Monocyte (primary cell): ENCODE measurements around a stretch of chr22.

- PRO-cap, 2 experiments: no peak in any of the 2 experiments
These were observed 10.1 kb downstream of the PLXNB2 start for GRCh38 chr22:50297143-50297914.

- PRO-cap, 2 experiments: no peak in any of the 2 experiments
These were observed 6.1 kb downstream of the PLXNB2 start for GRCh38 chr22:50301021-50302067.

DNA sequence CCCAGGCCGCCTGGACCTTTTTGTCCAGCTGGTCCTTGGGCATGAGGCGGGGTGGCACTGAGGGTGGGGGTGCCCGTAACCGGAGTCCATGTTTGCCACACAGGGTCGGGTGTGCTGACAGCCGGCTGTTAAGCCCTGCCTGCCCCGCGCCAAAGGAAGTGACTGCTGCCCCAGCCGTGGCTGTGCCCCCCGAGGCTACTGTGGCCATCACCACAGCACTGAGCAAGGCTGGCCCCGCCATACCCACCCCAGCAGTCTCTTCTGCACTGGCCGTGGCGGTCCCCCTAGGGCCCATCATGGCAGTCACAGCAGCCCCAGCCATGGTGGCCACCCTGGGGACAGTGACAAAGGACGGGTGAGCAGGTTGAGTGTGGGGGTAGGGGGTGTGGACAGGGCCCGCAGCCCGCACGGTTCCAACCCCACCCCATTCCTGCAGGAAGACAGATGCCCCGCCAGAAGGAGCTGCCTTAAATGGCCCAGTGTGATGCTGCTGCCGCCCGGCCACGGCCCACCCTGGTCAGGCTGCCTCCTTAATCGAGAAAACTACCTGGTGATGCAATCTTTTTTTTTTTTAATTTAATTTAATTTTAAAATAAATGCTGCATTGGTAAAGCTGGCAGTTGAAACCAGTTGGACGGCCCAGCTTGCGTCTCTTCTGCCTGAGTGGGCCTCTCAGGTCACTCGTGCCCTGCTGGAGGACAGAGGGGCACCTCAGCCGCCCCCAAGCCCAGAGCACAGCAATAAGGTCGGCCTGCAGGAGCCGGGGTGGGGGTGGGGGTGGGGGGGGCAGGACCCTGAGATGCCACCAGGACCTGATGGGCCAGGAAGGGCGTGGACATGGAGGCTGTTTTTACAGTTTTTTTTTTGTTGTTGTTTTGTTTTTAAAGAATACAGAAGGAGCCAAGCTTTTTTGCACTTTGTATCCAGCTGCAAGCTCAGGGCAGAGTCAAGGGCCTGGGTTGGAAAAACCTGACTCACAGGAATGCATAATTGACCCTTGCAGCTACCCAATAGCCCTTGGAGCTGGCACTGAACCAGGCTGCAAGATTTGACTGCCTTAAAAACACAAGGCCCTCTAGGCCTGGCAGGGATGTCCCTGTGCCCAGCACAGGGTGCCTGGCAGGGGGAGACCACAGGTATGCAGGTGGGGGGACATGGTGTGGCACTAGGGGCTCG lies 30.7 kb downstream of the SBF1 start:
- PRO-cap, 2 experiments: peak in 1 of 2 experiments; most common plus-strand start position 359 of the sequence (in 1); most common minus-strand start position 255 of the sequence (in 1)

DNA sequence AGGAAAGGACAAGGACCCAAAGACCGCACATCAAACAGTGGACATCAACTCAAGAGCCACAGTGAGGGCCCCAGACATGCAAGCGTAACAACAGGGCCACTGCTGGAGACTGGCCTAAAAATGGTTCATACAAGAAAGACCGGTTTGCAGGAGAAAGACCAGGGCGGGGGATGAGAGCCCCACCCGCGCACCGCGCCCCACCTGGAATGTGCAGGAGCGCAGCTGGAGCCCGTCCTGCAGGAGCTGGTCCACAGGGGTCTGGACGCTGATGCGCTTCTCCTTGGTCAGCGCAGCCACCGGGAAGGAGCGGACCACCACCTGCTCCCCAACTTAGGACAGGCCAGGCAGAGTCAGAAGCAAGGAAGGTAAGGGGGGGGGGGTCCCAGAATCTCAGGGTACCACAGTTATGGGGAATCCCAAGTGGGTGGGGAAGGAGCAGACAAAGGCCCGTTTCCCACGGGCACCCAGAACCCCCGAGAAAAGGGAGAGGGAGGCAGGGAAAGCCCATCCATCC lies 13.8 kb downstream of the SBF1 start:
- PRO-cap, 2 experiments: no peak in any of the 2 experiments

- PRO-cap, 2 experiments: peak in 1 of 2 experiments; most common minus-strand start chr22:50463208 (in 1)
These were observed 11.8 kb downstream of the SBF1 start for GRCh38 chr22:50462800-50463655.

- PRO-cap, 2 experiments: no peak in any of the 2 experiments
These were observed 1.7 kb downstream of the SBF1 start for GRCh38 chr22:50473011-50473624.

GRCh38 chr22:50509212-50509538 lies 1.2 kb downstream of the NCAPH2 start:
- PRO-cap, 2 experiments: no peak in any of the 2 experiments

DNA sequence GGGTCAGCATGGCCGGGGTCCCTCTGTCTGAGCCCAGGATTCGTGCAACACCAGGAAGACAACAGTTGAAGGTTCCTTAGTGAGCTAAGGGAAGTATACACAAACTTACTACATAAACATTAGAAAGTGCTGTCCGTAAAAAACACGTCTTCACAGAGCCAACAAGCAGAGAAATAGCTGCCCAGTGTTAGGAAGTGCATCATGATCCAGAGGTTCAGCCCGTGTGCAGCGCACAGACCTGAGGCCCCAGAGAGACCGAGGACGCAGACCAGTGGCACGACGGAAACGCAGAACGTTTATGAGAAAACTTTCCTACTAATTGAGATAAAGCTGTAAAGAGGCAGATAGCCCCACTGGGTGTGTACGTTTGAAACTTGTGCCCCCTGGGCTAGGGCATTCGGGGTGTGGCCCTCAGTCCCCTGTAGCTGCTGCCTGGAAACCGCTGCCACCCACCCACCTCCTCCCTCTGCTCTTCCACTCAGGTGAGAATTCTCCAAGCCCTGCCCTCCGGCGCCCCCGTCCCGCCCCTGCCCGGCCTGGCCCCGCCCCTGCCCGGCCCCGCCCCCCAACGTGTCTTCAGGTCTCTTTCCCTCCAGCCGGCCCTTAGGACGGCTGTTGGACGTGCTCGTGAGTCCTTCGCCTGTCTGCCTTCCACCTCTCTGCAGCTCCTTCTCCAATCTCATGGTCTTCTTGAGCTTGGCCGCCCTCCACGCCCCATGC lies 11.9 kb downstream of the MAPK8IP2 start:
- PRO-cap, 2 experiments: no peak in any of the 2 experiments

DNA sequence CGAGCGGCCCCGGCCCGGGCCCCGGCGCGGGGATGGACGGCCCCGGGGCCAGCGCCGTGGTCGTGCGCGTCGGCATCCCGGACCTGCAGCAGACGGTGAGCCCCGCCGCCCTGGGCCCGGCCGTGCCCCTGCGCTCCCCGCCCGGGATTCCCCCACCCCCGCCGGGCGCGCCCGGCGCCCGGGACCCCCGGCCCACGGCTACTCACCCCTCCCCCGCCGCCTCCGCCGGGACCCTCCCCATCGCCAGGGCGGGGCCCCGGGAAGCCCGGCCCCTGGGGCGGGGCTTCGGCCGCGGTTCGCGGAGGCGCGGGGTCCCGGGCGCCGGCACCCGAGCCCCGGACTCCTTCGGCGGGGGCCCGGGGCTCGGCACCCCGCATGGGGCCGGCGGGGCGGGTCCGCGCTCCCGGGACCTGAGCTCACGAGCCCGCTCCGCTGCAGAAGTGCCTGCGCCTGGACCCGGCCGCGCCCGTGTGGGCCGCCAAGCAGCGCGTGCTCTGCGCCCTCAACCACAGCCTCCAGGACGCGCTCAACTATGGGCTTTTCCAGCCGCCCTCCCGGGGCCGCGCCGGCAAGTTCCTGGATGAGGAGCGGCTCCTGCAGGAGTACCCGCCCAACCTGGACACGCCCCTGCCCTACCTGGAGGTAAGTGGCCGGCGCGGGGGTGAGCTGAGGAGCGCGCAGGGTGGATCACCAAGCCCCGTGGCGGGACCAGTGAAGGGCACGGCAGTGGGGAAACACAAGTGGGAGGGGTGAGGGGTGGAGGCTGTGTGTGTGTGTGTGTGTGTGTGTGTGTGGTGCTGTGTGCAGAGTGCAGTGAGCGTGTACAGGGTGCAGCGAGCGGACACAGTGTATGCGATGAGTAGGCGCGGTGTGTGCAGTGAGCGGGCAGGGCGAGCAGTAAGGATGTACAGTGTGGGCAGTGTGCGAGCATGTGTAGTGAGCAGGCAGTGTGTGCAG lies 46.9 kb upstream of the ARSA start:
- PRO-cap, 2 experiments: no peak in any of the 2 experiments

GRCh38 chr22:50709536-50709904 lies 28.5 kb upstream of the ACR start:
- PRO-cap, 2 experiments: no peak in any of the 2 experiments

DNA sequence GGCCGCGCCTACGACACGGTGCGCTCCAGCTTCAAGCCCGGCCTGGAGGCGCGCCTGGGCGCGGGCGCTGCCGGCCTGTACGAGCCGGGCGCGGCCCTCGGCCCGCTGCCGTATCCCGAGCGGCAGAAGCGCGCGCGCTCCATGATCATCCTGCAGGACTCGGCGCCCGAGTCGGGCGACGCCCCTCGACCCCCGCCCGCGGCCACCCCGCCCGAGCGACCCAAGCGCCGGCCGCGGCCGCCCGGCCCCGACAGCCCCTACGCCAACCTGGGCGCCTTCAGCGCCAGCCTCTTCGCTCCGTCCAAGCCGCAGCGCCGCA lies 17.7 kb upstream of the ACR start:
- PRO-cap, 2 experiments: no peak in any of the 2 experiments

DNA sequence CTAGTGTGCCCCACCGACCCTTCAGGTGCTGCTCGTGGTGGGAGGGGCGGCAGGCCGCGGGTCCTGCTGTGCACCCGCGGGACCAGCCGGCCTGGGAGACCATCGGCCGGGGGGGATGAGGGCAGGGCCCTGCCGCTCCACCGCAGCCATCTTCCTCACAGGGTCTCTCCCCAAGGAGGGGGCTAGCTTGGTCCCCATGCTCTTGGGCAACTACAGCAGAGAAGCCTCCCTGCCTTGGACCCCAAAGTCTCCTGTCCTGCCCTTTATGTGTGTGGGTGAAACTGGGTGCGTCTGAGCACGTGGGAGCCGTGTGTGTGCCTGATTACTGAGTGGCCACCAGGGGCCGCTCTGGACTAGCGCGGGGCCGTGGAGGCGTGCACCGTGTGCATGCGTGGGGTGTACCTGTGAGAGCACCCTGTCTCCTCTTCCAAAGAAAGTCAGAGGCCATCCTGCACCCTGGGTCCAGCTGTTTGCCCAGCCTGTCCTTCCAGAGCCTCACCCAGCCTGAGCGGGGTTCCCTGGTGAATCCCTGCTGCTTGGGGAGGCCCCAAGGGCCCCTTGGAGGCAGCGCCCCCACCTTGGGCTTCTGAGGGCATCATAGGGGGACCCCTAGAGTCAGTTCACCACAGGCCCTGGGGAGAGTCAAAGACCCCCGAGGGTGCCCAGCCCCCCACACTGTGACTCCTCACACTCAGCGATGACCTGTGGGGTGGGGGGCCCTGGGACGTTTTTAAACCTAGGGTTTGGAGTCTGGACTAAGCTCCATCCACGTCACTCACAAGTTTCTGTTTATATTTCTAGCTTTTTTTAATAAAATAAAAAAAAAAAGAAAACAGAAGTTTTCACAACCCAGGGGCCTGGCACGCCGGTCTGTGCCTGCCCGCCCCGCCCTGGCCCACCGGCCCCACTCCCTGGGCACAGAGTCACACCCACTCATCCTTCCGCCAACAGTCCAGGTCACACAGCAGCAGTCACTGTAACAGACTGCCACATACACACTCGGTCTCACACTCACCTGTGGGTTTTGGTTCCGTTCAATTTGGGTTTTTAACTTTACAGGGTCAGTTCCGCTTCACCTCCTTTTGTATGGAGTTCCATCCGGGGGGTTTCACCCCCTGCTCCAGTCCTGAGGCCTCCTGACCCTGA lies 5.7 kb upstream of the ACR start:
- PRO-cap, 2 experiments: no peak in any of the 2 experiments